Tongue (tissue), 2 donors: ENCODE results near the genes SERPINB11, SERPINB8 and TIMM21.

- RAMPAGE, long total RNA, result no peak
Observed at GRCh38 chr18:63216867-63217526, 102.6 kb downstream of the BCL2 start.

DNA sequence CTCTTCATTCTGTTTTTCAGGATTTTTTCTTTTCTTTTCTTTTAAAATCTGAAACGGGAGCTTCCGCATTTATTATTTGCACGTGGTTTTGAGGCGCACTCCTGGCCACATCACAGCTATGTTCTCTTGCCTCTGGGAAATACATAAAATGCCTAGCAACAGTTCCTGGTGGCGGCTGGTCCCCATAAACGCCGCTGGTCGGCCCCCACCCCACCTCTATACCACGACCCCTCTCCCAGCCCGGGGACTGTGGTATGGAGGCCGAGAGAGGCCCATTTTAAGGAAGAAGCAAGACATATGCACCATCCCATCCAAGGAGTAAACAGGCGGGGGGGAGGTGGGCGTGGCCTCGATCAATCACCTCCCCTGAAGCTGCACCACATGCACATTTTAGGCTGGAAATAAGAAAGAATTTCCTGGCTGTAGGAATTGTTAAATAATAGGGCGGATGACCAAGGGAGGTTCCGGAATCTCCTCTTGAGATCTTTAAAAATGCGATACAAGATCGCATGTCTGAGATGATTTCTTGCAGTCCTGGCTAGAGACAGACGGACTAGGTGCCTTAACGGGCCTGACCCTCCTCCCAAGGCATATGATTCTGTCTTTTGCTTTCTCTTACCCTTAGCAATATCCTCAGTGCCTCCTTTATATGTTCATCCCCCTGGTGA, 82.5 kb downstream of the BCL2 start:
- RAMPAGE, long total RNA, result no peak

DNA sequence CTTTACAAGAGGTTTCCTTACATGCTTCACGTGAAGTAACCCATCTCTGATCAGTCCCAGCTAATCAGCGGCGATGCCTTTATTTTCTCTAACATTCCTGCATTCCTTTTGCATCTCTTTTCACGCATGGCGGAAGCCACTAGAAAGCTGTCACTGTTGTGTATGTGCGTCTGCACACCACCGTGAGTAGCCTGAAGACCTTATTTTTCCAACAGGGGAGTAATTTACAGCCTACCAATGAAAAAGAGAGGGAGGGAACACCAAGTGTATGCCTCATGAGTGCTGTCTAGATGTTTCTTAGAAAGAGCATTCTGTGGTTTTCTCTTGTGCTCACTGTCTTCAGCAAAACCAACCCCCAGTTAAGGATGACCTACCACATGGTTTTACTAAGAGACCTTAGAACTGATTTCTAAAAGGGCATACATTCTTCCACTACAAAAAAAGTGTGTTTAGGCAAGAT, 51.6 kb downstream of the BCL2 start:
- RAMPAGE, long total RNA, result no peak

DNA sequence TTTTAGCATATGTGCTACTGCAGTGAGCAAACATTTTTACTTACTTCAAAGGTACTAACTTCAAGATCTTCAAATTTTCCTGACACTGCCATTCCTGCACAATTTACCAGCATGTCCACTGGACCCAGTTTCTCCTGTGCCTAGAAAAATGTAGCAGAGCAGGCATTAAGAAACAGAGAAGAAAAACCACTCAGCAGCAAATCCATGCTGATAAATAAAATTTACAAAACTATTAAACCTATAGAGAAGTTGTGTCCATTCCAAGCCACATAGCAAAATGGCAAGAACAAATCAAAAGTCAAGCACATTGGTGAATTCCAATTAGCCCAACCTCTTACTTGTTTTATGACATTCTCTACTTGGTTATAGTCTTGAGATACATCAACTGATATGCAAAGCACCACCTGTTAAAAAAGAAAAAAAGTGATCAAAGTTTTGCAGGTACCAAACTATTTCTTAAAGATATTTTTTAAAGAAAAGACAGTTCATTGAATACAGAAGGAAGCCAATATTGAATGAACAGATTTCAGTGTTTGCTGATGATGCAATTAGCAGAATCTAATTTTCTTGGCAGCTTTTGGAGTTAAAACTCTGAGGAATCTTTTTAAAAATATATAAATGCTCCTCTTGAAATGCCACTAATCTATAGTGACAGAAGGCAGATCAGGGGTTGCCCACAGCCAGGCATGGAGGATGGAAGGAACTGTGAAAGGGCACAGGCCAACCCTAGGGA, 11.7 kb downstream of the KDSR start:
- RAMPAGE, long total RNA, result no peak

- RAMPAGE, long total RNA, result no peak
Observed at GRCh38 chr18:63421472-63421835, 822 bp downstream of the VPS4B start.

- RAMPAGE, long total RNA, result no peak
Observed at GRCh38 chr18:63427811-63428144, 5.5 kb upstream of the VPS4B start.

GRCh38 chr18:63458016-63458339, 18.8 kb upstream of the SERPINB5 start:
- RAMPAGE, long total RNA, result no peak

- RAMPAGE, long total RNA, result no peak
Observed at GRCh38 chr18:63552848-63553309, 10.7 kb downstream of the SERPINB12 start.

DNA sequence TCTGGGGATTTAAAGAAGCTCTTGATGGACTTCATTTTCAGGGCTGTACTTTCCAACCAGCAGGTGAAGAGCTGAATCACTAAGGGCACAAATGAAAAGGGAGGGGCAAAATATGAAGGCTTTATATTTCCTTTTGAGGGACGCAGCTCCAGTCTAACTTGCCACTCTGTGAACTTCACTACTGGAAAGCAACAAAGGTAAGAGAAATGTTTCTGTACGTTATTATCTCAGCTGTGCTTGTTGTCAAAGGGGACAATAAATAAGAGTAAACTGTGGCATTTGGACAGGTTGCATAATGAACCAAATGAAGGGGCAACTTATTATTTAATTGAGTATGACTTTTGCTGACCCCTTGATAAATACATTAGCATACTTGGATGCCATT, at the start of gene SERPINB11:
TSS of gene SERPINB11 (plus strand) at position 151 of the 385 bp plus-strand sequence.
- RAMPAGE, long total RNA, result no peak

- RAMPAGE, long total RNA, result no peak
Observed at GRCh38 chr18:63969833-63970369, at the start of gene SERPINB8. Gene SERPINB8 (plus strand): TSS chr18:63970081.

DNA sequence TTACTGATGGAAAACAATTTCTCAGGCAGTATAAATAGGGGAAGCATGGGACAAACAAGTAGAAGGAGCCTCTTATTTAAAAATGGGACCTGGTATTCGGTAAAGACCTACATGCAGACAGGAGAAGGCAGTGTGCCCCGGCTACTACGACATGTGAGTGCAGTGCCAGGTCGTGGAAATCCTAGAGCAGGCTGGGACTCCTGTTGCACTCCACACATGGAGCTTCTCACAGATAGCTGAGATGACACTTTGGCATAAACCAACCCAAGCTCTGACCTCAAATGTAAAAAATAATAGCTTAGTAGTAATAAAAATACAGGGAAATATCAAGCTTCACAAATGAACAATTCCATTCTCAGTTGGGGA, 913 bp upstream of the DSEL start:
- RAMPAGE, long total RNA, result no peak

DNA sequence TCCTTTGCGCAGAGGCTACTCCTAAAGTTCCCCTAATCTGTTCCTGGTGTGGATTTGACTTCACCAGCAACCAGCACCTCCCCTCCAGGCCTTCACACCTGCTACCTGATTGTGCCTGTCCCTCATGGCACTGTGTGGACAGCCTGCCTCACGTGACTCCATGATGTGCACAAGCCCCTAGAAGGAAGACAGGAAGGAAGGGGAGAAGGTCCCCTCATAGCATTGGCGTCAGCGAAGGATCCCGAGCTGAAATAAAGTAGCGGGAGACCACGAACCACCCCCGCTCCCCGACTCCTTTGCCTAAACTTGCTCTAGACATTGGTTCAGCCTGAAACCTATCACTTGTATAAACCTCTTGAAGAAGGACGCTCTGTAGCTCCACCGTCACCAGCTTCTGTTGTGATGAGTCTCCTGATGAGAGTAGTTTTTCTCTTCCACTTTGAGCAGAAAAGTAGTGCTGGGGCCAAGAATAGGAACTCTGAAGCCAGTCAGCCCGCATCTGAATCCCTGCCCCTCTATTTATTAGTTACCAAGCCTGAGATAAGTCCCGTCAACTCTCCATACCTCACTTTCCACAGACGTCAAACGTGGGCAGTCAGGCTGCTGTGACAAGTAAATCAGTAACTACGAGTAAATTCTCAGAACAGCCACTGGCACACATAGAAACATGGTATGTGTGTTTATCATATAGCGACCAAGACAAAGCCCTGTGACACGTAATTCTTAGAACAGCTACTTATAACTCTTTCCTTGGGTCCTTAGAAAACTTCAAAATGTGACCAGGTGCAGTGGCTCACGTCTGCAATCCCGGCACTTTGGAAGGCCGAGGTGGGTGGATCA, 61.8 kb downstream of the CD226 start:
- RAMPAGE, long total RNA, result no peak

- RAMPAGE, long total RNA, result no peak
Observed at GRCh38 chr18:69936112-69936512, 11.6 kb downstream of the CD226 start.

DNA sequence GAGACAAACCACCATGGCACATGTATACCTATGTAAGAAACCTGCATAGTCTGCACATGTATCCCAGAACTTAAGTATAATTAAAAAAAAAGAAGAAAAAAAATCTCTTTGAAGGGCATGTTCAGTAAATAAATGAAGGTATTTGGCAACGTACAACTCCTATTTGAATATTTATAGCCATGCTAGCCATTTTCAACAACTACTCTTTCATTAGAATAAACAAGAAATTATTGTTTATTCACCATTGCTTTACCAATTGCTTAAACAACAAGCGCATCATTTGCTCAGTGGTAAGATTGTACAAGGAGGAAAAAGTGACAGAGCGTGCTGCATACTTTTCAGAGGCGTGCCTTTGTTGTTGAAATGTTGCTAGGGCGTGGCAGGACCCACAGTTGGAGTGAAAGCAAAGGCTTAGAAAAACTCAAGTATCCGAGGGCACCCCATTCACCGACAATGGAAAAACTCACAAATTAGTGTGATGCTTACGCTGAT, 37.5 kb upstream of the RTTN start:
- RAMPAGE, long total RNA, result no peak

GRCh38 chr18:70372930-70373754, 84.3 kb downstream of the SOCS6 start:
- RAMPAGE, long total RNA, result no peak

DNA sequence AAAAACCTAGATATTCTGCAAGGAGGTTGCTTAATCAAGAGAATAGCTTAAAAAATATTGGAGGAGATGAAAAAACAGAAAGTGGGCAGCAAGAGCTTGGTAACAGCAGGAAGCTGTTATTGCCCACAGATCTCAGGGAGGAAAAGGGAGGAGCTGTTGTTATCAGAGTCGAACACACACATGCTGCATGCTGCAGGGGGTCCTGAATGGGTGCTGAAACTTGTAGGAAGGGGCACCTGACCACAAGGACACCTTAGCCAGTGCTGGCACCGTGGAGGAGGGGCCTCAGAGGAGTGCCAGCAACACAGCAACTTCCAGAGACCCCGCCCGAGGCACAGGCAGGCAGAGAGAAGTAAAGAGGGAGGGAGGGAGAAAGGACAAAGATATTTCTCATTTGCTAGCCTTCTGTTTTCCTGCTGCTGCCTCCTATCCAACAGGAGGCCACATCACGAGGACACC, 332.9 kb downstream of the SOCS6 start:
- RAMPAGE, long total RNA, result no peak

DNA sequence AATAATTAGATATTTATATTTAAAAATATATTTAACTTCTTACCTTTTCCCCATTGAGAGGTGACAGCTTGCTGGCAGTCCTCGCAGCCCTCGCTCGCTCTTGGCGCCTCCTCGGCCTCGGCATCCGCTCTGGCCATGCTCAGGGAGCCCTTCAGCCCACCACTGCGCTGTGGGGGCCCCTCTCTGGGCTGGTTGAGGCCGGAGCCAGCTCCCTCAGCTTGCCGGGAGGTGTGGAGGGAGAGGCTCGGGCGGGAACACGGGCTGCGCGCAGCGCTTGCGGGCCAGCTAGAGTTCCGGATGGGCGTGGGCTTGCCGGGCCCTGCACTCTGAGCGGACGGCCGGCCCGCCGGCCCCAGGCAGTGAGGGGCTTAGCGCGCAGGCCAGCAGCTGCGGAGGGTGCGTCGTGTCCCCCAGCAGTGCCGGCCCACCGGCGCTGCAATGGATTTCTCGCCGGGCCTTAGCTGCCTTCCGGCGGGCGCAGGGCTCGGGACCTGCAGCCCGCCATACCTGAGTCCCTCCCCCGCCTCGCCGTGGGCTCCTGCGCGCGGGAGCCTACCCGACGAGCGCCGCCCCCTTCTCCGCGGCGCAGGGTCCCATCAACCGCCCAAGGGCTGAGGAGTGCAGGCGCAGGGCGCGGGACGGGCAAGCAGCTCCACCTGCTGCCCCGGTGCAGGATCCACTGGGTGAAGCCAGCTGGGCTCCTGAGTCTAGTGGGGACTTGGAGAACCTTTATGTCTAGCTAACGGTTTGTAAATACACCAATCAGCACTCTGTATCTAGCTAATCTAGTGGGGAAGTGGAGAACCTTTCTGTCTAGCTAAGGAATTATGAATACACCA, 335.0 kb downstream of the CBLN2 start:
- RAMPAGE, long total RNA, result no peak

- RAMPAGE, long total RNA, result no peak
Observed at GRCh38 chr18:72869438-72869769, 1.6 kb upstream of the NETO1 start.

DNA sequence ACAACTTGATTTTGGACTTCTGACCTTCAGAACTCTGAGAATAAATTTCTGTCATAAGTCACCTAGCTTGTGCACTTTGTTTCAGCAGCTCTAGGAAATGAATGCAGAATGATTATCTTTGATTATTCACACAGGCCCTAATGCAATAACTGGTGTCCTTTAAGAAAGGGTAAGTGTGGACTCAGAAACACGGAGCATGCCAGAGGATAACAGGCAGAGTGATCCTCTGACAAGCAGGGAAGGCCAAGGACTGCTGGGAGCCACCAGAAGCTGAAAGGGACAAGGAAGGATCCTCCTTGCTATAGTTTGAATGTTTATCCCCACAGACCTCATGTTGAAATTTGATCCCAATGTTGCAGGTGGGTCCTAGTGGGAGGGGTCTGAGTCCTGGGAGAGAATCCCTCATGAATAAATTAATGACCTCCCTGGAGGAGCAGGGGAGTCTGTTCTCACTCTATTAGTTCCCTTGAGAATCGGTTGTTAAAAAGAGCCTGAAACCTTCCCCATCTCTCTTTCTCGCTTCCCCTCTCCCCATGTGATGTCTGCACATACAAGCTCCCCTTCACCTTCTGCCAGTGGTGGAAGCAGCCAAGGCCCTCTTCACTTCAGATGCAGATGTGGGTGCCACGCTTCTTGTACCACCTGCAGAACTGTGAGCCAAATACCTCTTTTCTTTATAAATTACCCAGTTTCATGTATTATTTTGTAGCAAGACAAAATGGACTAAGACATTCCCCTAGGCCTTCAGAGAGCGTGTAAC, 124.4 kb downstream of the FBXO15 start:
- RAMPAGE, long total RNA, result no peak

- RAMPAGE, long total RNA, result start-site peak on the plus strand at chr18:74148522-74148538, 32 and 618 reads in 2 replicates
Observed at GRCh38 chr18:74148240-74149358, at the start of gene TIMM21. Gene TIMM21 (plus strand): TSS chr18:74148523.